Bronchus fibroblast of lung (primary cell): ENCODE results near the genes PPID, FSTL5, TRIM75, TMEM192 and GK3.

DNA sequence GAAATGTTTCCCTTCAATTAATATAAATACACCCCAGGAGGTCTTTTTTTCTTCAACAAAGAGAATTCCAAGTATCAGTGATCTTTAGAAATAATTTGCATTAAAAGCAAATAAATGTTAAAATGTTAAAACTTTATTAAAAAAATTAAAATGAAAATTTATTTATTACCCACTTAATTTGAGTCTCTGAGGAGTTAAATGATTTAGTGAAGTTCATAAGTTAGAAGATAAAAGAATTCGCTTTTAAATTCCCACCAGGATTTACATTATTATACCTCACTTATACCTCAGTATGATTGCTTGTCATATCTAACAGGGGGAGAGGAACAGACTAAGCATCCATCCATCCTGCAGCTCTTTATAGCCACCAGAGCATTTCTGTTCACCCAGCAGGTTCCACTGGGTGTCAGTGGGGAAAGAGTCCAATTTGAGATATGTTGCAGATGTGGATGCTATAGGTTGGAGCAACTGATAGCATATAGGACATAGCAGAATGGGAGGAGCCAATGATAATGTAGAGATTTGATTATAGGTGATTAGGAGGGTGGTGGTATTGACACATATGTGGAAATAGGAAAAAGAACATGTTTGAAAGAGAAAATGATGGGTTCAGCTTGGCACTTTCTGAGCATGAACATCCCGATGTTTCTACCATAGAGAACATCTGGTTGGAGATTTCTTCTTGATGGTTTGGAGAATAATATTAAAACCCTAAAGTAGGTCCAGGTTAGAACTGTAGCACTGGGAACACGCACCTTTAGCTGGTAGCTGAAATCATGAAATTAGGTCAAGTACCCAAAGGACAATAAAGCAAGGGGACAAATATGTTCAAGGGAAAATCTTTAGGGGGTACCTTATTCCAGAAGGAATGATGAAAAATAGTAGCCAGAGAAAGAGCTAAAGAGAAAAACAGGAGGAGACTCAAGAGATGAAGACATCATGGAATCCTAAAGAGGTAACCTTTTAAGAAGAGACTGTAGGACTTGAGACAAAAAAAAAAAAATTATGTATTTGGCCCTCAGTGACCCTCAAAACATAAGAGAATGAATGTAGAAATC, 5.9 kb downstream of the TMEM144 start:
- RAMPAGE, long total RNA: no peak

DNA sequence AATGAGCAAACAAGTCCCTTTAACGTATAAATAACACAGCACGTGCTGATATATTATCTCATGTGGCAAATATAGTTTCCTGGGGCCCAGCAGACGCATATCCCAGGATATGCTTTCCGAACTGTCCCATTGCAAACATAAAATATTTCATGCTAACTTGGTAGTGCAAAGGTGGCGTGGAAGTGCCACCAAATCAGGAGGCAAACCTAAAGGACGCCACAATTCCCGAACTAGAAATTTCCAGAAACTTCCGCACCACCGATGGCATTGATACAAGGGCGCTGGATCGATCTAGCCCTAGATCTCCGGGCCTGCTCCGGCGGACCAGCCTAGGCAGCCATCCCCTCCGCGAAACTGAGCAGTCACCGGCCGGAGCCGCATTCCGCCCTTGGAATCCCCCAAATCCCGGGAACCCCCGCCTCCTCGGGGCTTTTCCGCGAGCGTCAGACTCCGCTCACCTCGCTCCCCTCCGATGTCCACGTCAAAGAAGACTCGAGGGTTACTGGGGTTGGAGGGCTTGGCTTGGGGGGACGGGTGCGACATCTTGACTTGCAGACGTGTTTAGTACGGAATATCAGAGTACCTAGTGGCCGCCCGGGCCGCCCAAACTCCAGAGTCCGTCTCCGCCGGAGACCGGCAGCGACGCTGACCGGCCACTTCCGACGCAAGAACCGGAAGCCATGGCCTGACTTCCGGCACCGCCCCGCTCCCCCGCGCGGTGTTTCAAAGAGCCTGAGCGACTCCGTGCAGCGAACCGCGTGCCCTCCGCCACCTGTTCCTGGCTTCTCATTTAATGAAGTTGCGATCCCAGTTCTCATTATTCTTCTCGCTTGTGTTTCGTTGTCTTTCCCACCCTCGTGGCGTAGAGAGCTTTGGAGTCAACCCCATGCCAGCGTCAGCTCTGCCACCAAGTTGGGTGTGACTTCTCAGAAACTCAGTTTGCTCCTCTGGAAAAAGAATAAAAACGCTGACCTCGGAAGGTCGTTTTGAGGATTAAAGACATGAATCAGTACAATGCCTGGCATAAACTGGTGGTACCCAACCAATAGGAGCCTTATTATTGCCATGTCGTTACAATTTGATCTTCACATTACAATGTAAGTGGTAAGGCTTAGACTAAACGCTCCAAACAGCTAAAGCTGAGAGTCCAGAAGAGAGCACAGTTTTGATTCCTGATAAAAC, at the start of gene PPID:
TSS of gene PPID (minus strand) at position 651 of the 1,182 bp plus-strand sequence.
- RAMPAGE, long total RNA: start-site peak on the minus strand centred at position 635 of the sequence, 64 bp wide, 1,210 and 1,475 reads in 2 replicates

GRCh38 chr4:158769788-158770028, 882 bp downstream of the FNIP2 start:
- RAMPAGE, long total RNA: no peak

GRCh38 chr4:158779462-158779872, 10.6 kb downstream of the FNIP2 start:
- RAMPAGE, long total RNA: no peak

GRCh38 chr4:158902551-158903167, 132.4 kb downstream of the C4orf45 start:
- RAMPAGE, long total RNA: no peak

DNA sequence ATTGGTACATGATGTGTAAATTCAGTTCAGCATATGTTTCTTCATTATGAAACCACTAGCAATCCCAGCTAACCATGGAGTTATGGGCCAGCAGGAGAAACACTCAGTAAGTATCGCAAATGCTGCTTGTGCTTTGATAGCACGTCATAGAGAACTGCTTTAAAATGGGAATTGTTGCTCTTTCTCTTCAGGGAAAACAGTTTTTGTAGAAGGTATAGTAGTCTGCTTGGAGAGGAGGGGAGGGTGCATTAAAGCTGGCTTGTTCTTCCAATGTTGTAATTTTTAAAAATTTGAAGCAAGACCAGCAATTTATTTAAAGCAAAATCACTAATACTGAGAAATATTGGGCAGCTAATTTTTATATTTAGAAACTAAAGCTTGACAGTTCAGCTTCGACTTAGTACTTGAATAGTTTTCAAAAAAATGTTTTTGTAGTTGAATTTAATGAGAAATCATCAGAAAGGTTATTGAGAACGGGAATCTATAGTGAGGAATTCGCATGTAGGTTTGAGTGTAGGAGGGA, 165.3 kb downstream of the RAPGEF2 start:
- RAMPAGE, long total RNA: no peak

GRCh38 chr4:159282942-159283248, 180.0 kb downstream of the RAPGEF2 start:
- RAMPAGE, long total RNA: no peak

DNA sequence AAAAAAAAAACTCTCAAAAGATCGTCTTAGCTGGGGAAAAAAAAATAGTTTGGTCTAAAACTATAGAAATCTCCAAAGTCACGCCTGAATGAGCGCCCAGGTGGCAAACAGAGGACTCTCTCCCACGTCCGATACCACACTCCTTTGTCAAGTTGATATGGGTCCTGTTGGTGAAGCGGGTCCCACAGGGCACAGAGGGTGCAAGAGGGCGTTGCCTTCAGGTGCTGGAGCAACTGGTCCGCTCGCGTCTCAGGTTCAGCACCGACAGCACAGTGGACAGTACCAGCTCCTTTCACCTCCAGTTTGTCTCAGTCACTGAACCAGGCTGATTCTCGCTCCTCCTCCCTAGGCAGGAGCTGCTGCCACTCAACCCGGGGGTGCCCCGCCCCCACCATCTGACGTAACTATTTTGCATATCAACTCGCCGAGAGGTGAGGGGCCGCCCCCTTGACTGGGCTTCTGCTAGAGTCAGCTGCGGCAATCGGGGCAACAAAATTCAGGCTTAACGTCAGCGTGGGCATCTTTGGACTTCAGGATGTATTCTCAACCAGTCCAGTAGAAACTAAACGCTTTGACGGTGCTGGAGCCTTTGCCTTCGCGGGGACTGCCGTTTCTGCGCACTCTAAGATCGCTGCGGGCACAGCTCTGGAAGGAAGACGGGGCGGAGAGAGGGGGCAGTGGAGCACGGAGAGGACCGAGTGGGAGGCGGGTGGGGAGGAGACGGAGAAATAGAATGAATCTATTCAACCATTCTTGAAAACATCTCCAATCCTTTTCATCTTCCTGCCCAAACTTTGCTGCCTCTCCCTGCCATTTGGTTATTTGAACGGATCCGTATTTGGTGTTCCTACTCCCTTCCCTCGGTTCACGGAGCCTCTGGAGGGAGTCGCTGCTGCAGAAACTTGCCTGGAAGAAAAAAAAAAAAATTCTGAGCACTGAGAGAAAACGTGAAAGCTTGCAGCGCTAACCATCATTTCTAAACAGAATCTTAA, at the start of gene FSTL5:
TSS of gene FSTL5 (minus strand) at position 317 of the 992 bp plus-strand sequence.
- RAMPAGE, long total RNA: no peak

DNA sequence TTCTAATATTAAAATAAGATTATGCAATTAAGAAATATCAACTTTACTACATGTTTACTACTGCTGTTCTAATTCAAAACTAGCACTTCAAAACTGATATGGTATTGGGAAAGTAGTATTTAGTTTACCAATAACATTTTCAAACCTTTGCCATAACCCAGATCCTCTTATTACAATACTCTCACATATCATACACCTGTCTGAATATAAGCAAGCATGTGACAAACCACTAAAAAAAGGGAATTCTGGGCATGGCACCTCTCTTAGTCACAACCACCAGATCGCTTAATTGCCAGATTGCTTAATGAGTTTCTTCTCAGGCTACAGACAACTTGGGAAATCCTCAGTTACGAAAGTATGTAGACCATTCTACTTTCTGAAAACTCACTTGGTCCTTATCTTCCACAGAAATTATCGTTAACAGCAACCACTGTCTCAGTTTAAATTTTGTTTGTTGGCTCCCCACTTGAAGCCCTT, 2.1 kb downstream of the NAF1 start:
- RAMPAGE, long total RNA: no peak

GRCh38 chr4:163492934-163493319, 1.6 kb upstream of the TMA16 start:
- RAMPAGE, long total RNA: no peak

DNA sequence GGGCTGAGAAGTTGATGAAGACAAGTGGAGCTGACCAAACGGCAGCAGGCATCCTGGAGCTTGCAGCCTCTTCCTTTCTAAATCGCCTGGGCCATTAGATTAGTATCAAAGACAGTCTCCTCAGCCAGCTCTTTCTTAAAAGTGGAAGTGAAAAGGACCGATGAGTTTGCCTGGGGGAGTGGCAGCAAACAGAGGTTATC, 179.8 kb downstream of the TMA16 start:
- RAMPAGE, long total RNA: no peak

DNA sequence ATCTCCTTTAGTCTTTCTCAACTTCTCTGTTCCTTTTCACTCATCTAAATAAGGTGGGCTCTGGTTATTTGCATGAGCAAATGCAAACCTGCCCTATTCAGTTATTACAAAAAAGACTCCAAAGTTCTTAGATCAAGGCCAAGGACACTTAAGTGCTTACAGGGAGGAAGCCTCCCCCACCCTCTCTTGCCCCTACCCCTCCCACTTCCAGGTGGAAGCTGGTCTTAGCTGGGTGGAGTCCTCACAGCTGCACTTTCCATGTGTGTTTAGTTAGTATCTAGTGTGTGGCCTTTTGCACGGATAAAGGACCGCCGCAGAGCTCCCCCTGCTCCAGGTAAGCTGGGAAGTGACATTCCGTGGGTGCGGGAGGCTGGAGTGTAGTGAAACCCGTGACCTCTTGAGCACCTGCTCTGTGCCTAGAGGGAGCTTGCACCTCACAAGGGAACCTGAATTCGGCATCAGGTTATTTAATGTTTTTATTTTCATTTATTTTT, at the start of gene TRIM75:
TSS of gene TRIM75 (plus strand) at position 252 of the 494 bp plus-strand sequence.
- RAMPAGE, long total RNA: no peak

DNA sequence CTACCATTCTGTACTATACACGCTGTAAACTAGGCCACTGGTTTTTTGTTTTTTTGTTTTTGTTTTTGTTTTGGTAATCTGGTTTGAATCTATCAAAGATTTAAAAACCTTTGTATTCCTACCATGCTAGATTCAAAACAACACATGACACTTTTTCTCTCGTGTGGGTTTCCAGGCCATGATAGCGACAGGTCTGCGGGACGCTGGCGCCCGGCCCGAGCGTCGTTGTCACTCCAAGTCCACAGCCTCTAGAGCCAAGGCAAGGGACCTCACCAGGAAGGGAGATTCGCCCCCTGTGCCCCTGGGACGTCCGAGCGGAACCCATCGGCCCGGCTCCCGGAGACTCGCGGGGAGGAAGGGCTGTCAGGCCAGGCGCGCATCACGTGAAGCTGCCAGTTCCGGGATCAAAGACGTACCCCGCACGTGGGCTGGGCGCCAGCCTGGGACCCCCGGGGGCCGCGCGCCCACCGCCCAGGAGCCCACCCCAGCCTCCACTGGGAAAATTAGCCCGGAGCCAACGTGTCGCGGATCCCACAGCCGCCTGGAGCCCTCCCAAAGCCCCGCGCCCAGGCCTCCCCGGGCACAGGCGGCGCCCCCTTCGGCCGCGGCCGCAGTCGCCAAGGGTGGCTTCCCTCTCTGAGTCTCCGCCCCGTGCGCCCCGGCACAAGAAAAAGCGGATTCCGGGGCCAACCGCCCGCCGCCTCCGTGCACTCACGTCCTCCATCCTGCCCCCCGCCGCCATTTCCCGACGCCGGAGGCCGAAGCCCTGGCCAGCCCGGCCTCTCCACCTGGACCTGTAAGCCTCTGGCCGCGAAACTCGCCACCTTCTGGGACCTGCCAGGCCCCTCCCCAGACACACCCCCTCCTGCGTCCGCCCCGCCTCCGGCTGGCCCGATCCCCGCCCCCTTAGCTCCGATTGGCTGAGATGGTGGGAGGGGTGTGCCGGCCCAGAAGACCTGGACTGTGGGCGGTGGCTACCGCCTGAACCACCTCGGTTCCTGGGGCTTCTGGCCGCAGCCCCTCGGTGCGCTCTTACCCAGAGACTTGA, at the start of gene TMEM192:
TSS of gene TMEM192 (minus strand) at position 829 of the 1,048 bp plus-strand sequence.
- RAMPAGE, long total RNA: no peak

- RAMPAGE, long total RNA: no peak
These were observed 21.9 kb upstream of the KLHL2 start for GRCh38 chr4:165185420-165185927.

GRCh38 chr4:165206910-165207199, 506 bp upstream of the KLHL2 start:
- RAMPAGE, long total RNA: no peak

GRCh38 chr4:165208817-165209384, 1.5 kb downstream of the KLHL2 start:
- RAMPAGE, long total RNA: no peak

DNA sequence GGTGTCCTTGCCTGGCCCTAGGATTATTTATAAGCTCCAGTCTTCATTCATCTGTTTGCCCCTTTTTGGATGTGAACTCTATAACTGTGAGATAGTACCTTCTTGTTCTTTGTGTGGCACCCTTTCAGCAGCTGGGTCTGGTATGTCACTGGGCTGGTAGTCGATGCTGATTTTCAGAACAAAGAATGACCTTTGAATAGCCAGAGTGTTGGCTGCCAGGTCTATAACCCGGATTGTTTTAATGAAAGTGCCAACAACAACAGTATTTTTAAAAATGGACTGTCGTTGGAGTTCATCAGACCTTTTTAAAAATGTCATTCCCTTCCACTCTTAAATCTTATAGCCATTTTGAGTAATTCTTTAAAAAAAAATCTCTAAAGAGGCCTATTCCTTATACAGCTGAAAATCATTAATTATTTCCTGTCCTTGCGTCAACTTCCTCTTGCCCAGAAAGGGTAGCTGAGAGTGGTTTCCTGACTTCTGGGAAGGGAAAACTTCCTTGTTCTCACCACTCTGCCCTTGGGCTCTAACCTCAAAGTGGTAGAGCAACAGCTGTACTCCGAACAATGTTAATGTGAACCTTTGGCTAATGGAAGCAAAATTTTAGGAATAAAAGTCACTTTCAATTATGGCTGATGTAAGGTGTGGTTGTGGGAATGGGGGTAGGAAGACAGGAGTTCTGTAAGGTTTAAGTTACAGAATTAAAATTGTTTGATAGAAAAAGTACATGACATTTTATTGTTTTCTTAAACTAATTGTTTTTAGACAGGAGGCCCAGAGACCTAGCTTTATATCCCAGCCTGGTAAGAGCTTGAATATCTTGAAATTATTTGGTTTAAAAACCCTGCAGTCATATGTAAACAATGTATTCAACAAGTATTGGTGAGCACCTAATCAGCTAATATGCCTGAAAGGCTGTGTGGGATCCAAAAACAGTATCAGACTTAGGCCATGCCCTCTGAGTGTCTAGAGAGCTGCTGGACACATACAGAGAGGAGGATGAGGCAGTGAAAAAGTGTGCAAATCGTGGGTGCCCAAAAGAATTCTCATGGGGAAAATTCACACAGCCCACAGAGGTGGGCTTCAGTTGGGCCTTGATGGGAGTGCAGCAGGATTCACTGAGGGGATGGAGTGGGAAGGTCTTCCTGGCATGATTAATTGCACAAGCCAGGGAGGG, 15.4 kb downstream of the KLHL2 start:
- RAMPAGE, long total RNA: no peak

GRCh38 chr4:165279539-165279942, at the start of gene GK3:
Gene GK3 (minus strand): TSS chr4:165279704.
- RAMPAGE, long total RNA: no peak

GRCh38 chr4:165330974-165331879, 3.8 kb downstream of the MSMO1 start:
- RAMPAGE, long total RNA: no peak

DNA sequence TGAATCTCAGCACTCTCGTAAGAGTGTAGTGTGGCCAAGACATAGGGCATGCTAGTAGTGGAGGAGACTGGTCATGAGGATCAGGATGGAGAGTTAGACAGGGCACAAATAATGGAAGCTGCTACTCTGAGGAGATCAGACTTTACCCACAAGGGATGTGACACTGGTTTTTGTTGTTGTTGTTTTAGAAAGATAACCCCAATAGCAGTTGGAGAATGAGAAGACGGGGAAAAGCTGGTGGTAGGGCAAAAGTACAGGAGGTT, 203.2 kb downstream of the CPE start:
- RAMPAGE, long total RNA: no peak